Fibroblast of villous mesenchyme (primary cell): ENCODE measurements around a stretch of chr7.

DNA sequence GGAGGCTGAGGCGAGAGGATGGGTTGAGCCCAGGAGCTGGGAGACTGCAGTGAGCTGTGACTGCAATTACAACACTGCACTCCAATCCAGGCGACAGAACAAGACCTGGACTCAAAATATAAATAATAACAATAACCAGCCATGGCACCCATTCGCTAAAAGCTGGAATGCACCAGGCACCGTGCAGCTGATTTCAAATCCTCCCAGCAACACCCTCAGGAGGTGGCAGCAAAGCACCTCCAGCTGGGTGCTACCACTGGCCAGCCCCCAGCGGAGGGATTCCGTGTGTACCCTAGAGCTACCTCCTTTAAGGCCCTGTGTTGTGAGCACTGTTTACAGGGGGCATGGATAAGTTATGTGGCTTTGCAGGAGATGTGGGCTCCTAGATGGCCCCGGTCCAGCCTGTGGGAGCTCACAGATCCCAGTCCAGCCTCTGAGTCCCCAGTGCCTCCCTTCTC is 27.2 kb downstream of the TNRC18 start:
- CAGE, long polyA plus RNA: no peak

GRCh38 chr7:5407346-5408237 is 16.0 kb downstream of the TNRC18 start:
- CAGE, long polyA plus RNA: no peak

- CAGE, long polyA plus RNA: no peak
Measured at GRCh38 chr7:5419550-5419934, 4.1 kb downstream of the TNRC18 start.

DNA sequence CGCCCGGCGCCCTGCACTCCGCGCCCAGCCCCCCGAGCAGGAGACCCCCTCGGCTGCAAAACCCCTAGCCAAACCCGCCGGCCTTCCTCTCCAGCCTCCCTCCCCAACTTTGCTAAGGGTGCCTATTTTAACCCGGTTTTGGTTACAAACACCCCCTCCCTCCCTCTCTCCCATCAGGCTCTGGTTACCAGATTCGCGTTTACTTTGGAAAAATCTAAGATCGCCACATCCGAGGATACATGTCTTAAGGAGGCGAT is 1.1 kb downstream of the TNRC18 start:
- CAGE, long polyA plus RNA: no peak

GRCh38 chr7:5431531-5432000 is 7.9 kb upstream of the TNRC18 start:
- CAGE, long polyA plus RNA: no peak

- CAGE, long polyA plus RNA: no peak
Measured at GRCh38 chr7:5523624-5524779, 6.4 kb downstream of the ACTB start.

DNA sequence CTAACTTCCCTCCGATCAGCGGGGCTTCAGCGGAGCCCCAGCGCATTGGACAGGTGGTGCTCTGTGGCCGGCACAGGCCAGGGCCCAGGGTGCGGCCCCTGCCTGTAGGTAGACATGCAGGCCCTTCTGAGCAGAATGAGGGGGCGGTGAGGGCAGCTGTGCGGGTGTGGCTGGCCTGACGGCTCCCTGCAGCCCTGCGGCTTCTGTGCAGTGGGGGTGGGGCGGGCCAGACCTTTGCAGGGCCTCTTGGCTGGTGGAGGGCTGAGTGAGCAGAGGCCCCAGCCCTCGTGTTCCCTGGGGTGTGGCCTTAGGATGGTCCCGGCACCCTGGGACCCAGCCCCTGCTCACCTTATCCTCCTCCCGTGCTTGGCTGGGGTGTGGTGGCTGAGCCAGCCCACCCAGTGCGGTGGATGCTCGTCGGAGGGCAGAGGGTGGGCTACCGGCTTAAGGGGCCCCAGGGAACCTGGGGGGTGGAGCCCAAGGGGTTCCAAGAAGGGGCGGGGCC is 6.2 kb downstream of the FSCN1 start:
- CAGE, long polyA plus RNA: no peak

DNA sequence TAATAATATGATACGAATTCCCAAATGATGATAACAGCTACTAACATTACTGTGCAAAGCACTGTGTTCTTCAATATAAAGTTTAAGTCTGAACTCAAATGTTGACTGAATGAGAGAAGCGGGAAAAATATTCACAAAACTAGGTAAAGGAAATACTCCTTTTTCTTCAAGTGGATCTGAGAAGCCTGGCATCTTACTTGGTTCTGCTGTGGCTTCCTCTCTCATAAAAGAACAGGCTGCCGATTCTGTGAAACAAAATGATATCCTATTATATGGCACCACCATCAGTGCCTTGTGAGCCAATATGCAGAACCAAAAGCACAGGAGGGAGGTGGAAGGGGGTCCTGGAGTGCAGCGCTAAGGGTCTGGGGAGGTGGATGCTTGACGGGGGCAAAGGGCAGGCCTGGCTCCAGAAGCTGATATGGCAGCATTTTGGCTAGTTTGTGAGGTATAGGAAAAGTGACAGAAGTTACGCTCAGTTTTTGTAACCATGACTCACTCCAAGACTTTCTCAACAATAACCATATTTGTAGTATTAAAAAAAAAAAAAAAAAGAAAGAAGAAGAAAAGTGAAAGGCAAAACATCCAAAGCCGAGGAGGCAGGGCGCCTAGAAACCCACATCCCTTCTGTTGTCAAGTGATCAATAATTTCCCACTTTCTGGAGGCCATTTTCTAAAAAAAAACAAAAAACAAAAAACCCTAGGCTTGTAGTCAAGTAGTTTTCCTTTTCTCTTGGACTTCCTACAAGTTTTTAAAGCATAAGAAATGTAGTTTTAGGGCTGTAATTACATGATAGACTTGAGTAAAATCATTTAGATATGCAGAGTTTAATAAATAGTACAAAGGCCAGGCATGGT is 92.4 kb downstream of the RNF216 start:
- CAGE, long polyA plus RNA: no peak

DNA sequence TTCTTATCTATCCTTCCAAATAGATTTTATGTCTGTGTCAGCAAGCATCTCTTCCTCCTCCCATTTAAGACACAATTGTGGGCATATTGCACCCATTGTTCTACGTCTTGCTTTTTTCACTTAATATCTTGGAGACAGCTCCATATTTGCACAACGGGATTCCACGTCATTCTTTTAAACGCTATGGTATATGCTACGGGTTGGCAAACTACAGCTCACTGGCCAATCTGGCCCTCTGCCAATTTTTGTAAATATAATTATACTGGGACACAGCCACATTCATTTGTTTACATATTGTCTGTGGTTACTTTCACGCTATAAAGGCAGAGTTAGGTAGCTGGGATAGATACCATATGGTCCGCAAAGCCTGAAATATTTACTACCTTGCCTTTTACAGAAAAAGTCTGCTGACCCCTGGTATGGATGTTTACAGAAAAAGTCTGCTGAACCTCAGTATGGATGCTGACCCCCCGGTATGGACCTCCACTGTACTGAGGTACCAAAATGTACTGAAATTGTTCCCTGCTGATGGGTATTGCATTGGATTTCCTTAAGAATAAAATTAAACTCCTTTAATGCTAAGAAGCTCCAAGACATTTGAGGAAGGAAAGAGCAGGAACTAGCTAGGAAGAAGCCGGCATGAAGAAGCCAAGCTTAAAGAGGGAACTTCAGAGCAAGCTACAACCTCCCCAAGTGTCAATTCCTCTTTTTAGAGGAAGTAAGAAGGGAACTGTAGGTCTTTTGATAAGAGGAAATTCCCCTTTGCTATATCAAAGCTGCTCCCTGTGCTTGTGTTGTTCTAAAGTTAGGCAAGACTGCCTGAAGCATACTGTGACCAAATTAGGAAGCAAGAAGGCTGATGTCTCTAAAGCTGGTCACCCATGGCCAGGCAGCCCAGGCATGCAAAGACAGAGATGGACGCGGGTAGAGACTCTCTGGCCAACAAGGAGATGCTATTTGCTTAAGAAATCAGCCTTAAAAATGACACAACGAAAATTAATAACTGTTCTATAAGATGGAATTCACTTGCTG is 88.2 kb downstream of the RNF216 start:
- CAGE, long polyA plus RNA: no peak

GRCh38 chr7:5824042-5824639 is 42.7 kb upstream of the RNF216 start:
- CAGE, long polyA plus RNA: no peak

- CAGE, long polyA plus RNA: no peak
Measured at GRCh38 chr7:6108852-6109233, 4.1 kb downstream of the USP42 start.

GRCh38 chr7:6162016-6163261 is 57.7 kb downstream of the USP42 start:
- CAGE, long polyA plus RNA: no peak

DNA sequence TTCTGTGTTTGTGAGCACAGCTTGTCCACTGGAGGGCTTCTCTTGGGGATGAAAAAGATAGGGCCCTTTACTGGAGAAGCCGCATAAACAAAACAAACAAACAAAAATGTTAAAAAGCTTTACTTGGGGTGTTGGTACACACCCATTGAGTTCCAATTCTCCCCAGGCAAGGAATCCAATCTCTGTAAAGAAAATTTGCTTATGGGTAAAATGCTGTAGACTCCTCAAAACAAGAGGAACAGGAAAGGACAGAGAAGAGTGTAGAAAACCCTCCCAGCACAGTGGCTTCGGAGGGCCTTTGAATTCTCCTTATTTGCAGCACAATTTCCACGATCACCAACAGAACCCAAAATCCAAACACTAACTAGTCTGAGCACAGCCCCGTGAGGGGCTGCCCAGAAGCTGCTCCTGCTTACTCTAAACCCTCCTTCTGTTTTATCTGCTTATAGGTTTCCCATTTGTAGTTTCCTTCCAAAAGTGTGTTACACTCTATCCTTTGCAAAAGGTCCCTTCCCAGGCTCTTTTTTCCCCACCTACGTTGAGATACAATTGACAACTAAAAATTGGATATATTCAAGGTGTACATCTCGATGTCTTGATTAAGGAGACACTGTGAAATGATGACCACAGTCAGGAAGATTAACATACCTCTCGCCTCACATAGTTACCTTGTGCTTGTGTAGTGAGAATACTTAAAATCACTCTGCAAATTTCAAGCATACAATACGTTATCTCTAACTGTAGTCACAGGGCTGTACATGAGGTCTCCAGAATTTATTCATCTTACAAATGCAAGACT is 23.0 kb downstream of the CYTH3 start:
- CAGE, long polyA plus RNA: no peak

DNA sequence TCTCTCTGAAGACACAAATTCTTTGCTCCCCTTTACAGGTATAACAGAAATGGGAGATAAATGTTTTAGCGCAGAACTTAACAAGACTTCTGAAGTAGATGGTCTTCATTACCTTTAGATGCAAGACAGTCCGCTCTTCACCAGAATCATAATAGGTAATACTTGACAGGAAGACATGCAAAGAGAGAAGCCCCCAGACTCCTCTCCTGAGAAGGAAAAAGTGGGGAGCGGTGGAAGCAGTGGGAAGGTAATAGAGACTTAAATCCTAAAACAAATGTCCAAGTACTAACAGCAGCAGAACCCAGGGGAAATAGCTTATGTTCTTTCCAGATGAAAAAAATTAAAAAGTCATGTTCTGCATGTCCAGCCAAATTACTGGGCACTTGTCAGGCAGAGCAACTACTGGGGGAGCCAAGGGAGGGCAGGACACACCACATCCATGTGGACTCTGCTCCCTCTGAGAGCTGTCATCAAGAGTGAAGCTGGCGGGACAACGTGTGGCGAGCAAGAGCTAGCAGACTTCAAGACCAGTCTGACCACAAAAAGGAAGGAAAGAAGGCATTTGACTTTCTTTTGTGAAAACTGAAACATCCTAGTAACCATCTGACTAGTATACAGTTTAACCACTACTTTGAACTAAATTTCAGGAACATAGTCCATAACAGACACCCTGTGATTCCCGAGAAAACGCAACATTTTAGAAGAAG is 15.9 kb downstream of the CYTH3 start:
- CAGE, long polyA plus RNA: no peak

DNA sequence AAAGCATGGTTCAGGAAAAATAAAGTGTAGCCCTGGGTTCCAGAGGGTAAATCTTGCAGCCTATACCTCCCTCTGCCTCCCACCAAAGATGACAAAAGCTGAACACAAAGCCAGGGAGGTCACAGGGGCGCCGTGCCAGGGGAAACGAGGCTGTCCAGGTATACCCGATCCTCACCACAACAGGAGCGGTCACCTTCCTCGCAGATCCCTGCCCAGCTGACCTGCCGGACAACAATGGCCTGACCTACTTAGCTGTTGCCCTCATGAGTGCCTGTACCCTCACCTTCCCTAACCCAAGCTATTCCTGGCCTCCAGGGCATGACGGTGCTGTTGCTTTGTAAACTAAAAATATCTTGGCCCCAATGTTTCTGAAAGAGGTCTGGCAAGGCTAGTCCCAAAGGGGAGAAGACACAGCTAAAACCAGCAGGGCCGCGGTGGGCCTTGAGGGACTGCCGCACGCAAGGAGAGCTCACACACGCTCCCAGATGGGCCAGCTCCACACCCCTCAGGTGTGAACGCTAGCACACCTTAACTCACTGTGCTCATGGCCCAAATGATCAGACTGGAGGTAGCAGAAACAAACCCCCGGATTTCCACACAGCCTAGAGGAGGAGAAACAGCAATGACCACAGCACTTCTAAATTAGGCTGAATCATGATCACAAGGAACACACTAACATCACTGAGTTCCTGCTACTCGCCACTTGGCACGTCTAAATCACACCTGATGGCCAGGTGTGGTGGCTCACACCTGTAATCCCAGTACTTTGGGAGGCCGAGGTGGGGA is 10.1 kb downstream of the FAM220A start:
- CAGE, long polyA plus RNA: no peak

DNA sequence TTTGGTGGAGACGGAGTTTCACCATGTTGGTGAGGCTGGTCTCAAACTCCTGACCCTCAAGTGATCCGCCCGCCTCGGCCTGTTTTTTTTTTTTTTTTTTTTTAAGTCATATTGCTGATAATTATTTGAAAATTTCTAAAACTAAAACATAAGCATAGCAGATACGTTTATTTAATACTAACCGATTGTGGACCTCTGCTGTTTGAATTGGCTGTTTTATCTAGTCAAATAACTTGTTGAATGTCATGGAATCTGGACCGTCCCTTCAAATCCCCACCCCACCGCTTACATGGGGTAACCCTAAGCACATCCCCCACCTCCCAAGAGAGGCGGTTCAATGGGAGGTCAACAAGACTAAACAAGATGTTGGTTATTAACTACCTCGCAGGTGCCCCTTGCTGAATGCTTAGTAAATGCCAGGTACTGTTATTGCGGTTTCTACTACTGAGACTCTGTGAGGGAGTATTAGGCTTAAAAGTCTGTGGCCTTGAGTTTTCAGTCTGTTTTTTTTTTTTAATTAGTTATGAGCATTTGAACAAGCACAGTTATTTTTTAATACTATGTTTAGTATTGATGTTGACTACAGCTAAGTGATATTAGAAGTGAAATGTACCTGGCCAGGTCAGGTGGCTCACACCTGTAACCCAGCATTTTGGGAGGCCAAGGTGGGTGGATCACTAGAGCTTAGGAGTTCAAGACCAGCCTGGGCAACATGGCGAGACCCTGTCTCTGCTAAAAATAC is 2.5 kb downstream of the RAC1 start:
- CAGE, long polyA plus RNA: no peak

DNA sequence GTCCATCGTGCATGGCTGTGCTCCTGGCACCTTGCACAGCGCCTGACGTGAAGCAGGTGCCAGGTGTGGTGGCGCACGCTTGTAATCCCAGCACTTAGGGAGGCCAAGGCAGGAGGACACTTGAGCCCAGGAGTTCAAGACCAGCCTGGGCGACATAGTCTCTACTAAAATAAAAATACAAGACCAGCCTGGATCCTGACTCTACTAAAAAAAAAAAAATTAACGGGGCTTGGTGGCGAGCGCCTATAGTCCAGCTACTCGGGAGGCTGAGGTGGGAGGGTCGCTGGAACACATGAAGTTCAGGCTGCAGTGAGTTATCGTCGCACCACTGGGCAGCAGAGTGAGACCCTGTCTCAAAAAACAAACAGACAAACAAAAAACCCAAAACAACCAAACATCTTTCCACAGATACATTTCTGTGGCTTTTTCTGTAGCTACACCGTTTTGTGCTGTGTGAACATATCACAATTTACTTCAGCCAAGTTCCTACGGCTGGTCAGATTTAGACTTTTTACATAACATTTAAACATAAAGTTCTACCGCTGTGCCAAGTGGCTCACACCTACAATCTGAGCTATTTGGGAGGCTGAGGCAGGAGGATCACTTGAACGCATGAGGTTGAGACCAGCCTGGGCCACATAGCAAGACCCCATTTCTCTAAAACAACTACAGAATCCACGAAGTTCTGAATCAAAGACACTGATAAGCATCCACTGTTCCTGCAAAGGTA is 30.5 kb downstream of the DAGLB start:
- CAGE, long polyA plus RNA: no peak

GRCh38 chr7:6419167-6419843 is 28.4 kb downstream of the DAGLB start:
- CAGE, long polyA plus RNA: no peak

- CAGE, long polyA plus RNA: no peak
Measured at GRCh38 chr7:6461264-6461750, 13.6 kb upstream of the DAGLB start.

DNA sequence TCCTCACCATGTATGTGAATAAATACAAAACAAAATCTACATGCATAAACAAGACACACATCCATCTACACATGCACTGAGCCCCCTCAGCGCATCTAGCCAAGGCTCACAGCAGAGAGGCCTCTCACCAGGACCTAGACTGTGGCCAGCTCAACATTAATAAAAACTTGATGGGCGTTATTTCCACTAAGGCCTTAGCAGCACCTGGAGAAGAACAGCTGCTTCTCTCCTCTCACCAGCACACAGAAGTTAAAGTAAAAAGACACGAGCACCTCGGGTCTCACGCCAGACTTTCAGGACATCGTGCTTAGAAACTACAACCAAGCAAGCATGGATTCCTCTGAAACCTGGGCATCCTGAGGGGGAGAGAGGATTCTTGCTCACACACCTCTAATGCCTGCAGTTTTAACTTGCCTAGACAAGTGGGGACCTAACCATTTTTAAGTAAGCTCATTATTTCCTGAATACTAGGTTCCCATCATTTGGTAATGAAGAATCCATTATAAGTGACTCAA is 11.8 kb downstream of the KDELR2 start:
- CAGE, long polyA plus RNA: no peak